Left cardiac atrium (tissue), 1 donor: Measurements from ENCODE around the gene NFU1.

GRCh38 chr2:67561352-67562140 is 164.4 kb downstream of the ETAA1 start:
- PRO-cap, result no peak

- PRO-cap, result no peak
Observed at GRCh38 chr2:67877361-67877666, 185.5 kb downstream of the C1D start.

DNA sequence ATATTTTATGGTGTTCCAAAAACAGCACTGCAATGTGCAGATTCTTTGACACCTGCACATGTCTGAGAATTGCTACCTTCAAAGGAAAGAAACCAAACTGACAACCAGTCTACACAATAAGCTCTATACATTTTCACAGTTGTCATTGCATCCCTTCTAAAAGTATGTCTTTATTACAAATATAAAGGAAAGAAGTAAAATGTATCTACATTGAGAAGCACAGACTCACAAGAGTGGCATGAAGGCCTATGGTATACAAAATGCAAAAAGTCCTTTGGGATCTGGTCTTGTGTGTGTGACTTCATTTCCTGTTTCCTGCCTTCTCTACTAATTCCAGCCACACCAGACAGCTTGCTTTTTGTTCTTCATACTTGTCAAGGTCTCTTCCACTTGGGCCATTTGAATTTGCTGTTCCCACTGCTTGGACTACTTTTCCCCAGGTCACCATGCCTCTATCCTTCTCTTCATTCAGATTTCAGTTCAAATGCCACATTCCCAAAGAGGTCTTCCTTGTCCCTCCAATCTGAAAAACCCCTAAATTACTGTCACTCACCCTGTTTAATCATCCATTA is 6.3 kb downstream of the DNAAF10 start:
- PRO-cap, result no peak

DNA sequence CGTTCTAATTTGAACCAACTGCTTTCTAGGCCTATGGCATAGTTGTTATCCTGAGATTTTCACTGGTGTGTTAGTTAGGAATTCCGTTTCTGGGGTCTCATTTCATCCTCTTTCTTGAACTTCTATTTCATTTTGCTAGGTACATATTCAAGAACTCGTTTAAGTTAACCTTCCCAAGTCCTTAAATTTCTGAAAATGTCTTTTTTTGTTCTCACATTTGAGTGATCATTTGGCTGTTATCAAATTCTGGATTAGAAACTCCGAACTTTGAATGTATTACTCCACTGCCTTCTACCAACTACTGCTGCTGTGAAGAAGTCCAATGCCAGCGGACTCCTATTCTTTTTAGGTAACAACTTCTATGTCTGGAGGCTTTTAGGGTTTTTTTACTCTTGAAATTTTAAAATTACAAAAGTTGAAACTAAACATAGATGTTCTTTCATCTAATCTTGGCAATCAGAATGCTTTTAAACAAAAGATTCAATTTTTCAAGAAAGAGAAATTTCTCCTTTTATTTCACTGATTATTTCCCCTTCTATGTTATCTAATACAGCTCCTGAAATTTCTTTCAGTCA is 43.9 kb downstream of the PNO1 start:
- PRO-cap, result no peak

- PRO-cap, result no peak
Observed at GRCh38 chr2:68250077-68250478, 2.3 kb downstream of the PPP3R1 start.

DNA sequence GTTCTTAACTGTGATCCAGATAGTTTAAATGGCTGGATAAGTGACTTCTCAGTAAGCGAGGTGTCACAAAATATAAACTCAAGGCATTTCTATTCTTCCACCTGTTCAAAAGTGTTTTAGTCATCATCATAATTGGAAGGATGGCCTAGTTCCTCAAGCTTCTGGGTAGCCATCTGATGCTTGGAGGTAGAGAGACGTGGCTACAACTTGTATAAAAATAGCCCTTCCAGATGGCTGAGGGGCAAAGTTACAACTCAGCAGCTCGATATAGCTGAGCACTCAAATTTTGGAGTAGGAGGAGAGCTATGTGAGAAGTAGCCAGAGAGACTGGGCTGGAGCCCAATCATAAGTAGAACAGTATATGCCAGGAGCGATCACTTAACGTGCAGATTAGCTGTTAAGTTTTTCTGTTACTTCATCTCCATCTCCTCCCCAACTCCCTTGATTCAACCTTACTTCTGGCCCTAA is 28.9 kb downstream of the CNRIP1 start:
- PRO-cap, result no peak

GRCh38 chr2:68384899-68385123 is 19.7 kb downstream of the PLEK start:
- PRO-cap, result no peak

GRCh38 chr2:68388324-68388544 is 23.2 kb downstream of the PLEK start:
- PRO-cap, result no peak

DNA sequence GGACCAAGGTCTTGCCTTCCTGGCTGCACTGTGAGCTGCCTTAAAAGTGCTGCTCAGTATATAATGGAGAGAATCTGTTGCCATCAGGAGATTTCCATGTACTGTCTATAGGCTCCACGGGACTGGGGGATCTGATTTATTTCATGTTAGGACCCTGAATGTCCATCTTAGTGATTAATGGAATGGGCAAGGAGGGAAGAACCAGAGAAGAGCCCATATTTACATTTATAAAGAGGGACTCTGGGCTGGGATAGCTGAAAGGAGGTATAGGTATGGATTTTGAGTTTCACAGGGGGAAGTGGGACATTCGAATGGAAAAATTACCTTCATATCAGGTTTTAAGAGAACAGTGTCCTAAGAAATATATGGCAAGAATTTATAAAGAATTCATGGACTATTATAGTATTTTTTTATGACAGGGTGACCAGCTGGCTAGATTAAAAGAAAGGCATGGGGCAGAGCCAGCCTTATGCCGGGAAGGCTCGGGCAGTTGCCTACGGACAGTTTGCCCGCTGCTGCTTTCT is 24.3 kb downstream of the PLEK start:
- PRO-cap, result no peak

- PRO-cap, result no peak
Observed at GRCh38 chr2:68389828-68390262, 24.8 kb downstream of the PLEK start.

- PRO-cap, result no peak
Observed at GRCh38 chr2:68426724-68427684, 40.1 kb downstream of the FBXO48 start.

GRCh38 chr2:68739239-68739683 is 4.7 kb downstream of the ARHGAP25 start:
- PRO-cap, result no peak

DNA sequence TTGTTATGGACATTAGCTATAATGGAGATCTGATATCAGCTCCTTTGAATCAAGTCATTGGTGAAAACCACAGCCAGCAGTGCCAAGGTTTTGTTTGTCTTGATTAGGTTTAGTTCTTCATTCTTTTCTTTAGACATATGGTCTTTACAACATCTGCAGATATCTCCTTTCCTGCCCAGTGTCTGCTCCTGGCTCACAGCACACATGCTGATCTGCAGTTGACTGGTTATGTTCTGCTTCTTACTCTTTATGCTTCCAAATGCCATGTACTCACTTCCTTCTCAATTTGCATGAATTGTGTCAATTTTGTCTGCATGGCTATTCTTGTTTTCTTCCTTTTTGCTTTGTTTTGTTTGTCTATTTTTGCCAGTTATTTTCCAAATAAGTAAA is 8.0 kb downstream of the ARHGAP25 start:
- PRO-cap, result no peak

DNA sequence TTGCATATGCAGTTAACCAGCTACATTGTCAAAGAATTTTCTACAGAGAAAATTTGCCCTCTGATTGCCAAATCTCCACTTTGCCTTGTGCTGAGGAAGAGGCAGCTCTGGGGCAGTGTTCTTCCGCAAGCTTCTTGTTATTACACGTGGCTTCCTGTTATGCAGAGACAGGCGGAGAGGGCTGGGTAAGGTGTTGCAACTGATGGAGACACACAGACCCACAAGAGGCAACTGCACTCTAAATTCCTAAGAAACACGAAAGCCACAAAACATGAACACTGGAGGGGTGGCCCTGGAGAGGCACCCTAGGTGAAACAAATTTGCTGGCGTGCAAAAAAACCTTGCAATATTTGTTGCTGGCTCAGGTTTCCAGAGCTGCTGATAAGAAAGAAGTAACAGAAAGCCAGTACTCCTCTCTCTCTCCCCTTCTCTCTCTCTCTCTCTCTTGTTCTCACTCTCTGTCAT is 31.7 kb downstream of the ARHGAP25 start:
- PRO-cap, result no peak

GRCh38 chr2:68770311-68770753 is 35.7 kb downstream of the ARHGAP25 start:
- PRO-cap, result no peak

GRCh38 chr2:68789576-68789997 is 55.0 kb downstream of the ARHGAP25 start:
- PRO-cap, result no peak

- PRO-cap, result no peak
Observed at GRCh38 chr2:69253589-69254399, 133.2 kb downstream of the GFPT1 start.

- PRO-cap, result no peak
Observed at GRCh38 chr2:69415013-69415491, 22.2 kb downstream of the NFU1 start.

DNA sequence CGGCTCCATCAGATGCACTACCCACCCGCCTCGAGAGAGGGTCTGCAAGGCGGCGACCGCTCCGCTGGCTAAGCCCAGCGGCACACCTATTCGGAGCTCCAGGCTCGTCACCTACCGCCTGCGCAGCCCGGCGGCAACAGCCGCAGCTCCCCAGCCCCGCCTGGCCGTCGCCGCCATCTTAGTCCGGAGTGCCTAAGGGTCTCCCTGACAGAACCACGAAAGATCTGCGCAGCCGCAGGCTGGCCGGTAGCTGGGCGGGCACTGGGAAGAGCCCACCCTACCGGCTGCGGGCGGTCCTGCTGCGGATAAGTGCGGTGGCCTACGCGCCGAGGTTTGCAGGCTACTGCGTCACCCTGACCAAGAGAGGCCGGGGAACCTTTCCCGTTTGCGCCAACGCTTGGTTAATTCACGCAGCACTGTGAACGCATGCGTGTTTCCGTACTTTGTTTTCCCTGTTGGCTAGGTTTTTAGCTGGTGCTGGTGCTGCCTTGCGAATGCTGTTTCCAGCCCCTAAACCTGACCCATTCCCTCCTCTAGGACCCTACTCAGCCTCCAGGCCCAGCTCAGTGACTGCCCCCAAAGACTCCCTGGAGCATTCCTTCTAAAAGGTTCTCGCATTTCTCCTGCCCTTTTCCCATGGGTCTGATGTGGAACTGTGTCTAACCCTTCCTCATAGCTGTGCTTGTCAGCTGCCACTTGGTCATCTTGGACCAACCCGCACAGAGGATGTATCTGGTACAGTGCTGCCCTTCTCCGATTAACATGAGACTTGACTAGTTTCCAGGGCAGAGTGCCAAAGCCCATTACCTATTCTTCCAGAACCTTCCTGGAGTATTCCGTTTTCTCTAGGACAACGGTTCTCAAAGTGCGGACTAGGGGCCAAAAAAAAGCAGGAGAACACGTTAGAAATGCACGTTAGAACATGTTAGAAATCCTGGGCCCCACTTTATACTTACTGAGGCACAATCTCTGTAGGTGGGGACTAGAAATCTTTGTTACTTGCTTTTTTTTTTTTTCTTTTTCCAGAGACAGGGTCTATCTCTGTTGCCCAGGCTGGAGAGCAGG is at the start of gene NFU1:
TSS of gene NFU1 (minus strand) at position 190 of the 1,065 bp plus-strand sequence.
- PRO-cap, result bidirectional peak, plus-strand start at position 249 of the sequence, minus-strand start at position 190 of the sequence; bidirectional peak, plus-strand start at position 455 of the sequence, minus-strand start at position 387 of the sequence

GRCh38 chr2:69567079-69567610 is 76.4 kb downstream of the AAK1 start:
- PRO-cap, result no peak